ENCODE measurements around the genes CLEC4A, M6PR and PZP.

- RRBS = no CpG with 5 or more reads among the region's 9 CpGs
Observed at GRCh38 chr12:8083508-8083928, 1.4 kb downstream of the NECAP1 start.

DNA sequence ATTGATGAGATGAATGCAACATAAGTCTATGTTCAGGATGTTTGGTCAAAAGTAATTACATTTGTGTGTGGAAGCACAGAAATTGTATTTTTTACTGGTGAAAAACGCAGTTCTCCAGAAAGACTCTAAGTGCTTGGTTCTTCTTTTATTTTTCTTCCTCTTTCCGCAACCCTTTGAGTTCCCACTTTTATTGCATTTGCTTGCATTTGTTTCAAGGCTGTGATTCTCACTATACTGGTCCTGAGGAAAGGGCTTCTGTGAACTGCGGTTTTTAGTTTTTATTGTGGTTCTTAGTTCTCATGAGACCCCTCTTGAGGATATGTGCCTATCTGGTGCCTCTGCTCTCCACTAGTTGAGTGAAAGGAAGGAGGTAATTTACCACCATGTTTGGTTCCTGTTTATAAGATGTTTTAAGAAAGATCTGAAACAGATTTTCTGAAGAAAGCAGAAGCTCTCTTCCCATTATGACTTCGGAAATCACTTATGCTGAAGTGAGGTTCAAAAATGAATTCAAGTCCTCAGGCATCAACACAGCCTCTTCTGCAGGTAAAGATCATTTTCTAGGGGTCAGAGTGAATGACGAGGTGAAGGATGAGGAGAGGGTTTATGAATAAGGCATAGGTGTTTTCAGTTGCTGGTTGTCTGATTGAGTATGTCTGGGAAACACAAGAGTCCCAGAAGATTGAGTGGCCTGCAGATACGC lies at the start of gene CLEC4A:
Gene CLEC4A, plus strand, starts transcription at position 203 of the 703 bp plus-strand sequence.
- RRBS = no CpG with 5 or more reads among the region's 6 CpGs

GRCh38 chr12:8282009-8282551 lies 54.7 kb upstream of the FAM90A1 start:
- RRBS = no CpG with 5 or more reads among the region's 13 CpGs

DNA sequence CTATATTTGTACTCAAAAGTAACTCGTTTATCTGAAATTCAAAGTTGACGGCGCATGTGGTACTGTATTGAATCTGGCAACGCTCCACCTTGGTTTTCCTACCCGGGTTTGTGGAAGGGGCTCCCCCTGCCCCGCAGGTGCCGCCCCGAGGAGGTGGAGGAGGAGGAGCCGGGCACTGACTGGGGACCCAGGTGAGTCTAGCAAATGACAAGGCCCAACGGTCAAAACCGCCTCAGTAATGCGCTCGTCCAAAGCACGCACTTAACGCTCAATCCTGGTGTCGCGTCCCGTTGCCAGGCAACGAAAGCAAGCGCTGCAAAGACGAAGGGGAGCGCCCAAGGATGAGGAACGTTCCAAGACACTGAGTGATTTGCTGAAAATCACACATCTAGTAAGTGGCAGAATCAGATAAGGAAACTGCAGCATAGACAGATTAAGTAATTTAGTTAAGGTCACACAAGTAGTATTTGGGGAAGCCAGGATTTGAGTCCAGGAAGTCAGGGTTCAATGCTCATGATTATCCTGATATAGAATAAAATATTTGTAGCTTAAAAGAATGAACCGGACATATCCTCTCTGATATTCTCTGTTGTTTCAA lies 24.0 kb upstream of the CLEC4E start:
- RRBS = 24% methylated on average over 5 of the region's 24 CpGs

- RRBS = no CpG with 5 or more reads among the region's 6 CpGs
Observed at GRCh38 chr12:8664016-8665009, 1.7 kb upstream of the MFAP5 start.

GRCh38 chr12:8949118-8950243 lies at the start of gene M6PR:
Gene M6PR (minus strand): TSS chr12:8949645.
- RRBS = 1% methylated on average over 15 of the region's 73 CpGs

GRCh38 chr12:8953742-8954648 lies 4.5 kb upstream of the M6PR start:
- RRBS = no CpG with 5 or more reads among the region's 9 CpGs

GRCh38 chr12:9024887-9025309 lies 35.6 kb downstream of the KLRG1 start:
- RRBS = no CpG with 5 or more reads among the region's 1 CpG

GRCh38 chr12:9065357-9065504 lies 50.5 kb downstream of the A2M start:
- RRBS = no CpG with 5 or more reads among the region's 6 CpGs

GRCh38 chr12:9072160-9073092 lies 43.3 kb downstream of the A2M start:
- RRBS = no CpG with 5 or more reads among the region's 3 CpGs

DNA sequence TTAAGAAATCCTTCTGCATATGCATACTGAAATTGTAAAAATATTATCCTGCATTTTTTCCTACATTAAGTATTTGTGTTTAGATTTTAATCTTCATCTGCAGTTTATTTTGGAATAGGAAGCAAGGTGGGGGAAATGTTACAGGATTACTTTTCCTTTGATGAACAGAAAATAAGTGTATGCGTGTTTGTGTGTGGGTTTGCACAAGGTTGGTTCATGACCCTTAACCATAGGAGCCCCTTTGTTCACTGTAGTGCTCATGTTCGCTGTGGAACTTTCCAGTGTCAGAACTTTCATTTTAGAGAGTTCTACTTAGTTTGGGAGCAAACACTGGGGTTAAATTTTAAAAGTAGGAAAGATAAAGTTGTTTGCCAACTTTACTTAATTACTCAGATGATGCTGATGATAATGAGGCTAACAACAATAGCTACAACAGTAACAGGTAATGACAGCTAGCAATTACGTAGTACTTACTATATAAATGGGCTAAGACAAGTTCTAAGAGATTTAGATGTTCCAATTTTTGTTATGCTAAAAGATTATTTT lies 6.5 kb upstream of the A2M start:
- RRBS = no CpG with 5 or more reads among the region's 3 CpGs

GRCh38 chr12:9126913-9127915 lies 11.5 kb upstream of the A2M start:
- RRBS = 69% methylated on average over 1 of the region's 28 CpGs

GRCh38 chr12:9131650-9132644 lies 16.2 kb upstream of the A2M start:
- RRBS = no CpG with 5 or more reads among the region's 3 CpGs

DNA sequence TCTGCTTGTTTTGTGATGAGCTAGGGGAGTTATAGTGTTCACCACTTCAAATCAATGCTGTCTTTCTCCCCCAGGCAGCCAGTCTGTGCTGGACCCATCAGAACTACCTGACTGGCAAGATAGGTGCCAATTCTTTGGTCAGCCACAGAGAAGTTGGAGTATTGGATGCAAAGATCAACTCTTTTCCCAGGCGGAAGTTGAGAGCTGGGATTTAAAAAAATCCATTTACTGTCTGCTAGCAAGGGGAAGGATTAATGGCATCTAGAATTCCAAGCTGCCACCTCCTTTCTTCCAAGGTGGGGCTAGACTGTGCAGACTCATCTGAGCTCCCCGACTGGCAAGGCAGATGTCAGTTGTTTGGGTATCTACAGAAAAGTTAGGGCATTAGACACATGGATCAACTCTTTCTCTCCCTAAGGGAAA lies 31.0 kb upstream of the A2M start:
- RRBS = no CpG with 5 or more reads among the region's 2 CpGs

- RRBS = no CpG with 5 or more reads among the region's 5 CpGs
Observed at GRCh38 chr12:9208181-9208656, at the start of gene PZP. Gene PZP (minus strand): TSS chr12:9208395.

- RRBS = 67% methylated on average over 6 of the region's 21 CpGs
Observed at GRCh38 chr12:9293982-9294654, 85.9 kb upstream of the PZP start.

DNA sequence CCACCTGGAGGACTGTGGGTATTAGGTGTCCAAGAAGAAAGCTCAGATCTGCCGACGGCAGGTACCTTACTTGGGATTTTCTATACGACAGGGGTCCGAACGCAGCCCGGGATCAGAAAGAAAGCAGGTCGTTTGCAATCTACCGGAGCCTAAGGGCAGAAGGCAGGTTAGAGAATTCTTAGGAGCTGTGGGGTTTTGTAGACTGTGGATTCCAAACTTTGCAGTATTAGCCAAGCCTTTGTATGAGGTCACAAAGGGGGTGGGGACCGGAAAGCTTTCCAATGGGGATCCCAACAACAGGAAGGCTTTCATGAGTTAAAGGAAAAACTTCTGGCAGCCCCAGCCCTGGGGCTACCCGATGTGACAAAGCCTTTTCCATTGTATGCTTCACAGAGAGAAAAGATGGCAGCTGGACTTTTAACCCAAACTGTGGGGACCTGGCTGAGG lies 199.1 kb upstream of the PZP start:
- RRBS = no CpG with 5 or more reads among the region's 10 CpGs

DNA sequence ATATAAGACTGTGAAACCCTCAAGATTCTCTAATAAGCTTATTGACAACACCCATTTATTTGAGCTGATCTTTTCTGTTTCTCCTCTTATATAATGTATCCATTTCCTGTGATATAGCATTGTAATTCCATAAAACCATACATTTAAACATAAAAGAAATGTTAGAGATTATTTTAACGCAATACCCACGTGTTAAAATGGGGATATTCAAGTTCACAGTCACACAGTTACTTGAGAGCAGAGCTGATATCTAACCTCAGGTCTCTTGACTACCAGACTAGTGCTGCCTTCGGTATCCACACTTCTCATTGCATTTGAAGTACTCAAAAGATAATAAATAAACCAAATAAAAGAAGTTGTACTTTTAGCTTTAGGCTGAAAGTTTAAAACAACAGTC lies 30.7 kb downstream of the CD69 start:
- RRBS = no CpG with 5 or more reads among the region's 3 CpGs

DNA sequence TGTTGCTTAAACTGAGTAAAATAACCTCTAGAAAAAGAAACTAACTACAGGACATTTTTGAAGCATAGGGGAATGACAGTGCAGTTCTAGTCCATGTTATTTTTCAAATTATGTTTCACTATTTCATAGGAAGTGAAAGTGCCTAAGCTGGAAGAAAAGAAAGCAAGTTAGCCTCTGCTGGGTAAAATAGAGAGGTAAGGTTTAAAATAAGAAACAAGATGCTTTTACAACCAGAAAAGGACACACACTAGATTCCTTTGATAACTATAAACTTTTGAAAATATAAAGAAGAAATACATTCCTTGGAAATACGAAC lies 28.9 kb downstream of the CD69 start:
- RRBS = no CpG with 5 or more reads among the region's 1 CpG

Data from AG10803 (cell line).